Metanephros (tissue), 2 donors: ENCODE measurements around the gene CLDN1.

- RAMPAGE, long total RNA = no peak
Observed at GRCh38 chr3:188235809-188236298, 81.9 kb downstream of the LPP start.

DNA sequence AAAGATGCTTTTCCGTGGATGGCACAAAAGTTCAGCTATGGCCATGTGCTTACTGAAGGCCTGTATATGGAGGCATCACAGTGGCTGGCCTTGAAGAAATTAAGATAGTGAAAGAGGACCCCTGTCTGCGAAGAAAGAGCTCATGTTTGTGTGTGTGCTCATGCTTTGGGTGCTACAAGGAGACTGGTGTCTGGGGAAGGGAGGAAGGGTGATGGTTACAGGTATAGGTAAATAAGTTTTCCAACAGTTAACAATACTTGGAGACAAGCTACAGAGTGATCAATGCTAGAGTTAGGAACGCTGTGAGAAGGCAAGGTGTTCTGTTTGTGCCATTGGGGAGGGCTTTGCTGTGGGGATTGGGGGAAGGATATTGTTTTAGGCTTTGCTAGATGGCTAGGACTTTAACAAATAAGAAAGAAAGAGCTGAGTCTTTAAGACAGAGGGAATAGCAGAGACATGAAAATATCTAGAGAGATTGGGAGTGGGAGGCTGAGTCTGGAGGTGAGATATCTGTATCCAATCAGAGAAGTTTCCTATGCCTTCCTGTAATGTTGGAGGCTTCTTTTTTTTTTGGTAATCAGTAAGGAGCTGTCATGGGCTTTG, 111.4 kb downstream of the LPP start:
- RAMPAGE, long total RNA = no peak

DNA sequence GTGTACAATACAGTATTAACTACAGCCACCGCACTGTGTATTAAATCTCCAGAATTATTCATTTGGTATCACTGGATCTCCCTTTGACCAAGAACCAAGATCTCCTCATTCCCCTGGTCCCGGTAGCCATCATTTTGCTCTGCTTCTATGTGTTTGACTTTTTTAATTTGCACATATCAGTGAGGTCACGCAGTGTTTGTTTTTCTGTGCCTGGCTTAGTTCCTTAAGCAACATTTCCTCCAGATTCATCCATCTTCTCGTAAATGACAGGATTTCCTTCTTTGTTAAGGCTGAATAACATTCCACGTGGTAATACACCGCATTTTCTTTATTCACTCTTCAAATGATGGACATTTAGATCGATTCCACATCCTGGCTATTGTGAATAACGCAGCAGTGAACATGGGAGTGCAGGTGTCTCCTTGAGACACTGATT, 212.0 kb downstream of the LPP start:
- RAMPAGE, long total RNA = no peak

GRCh38 chr3:188432922-188433986, 279.3 kb downstream of the LPP start:
- RAMPAGE, long total RNA = no peak

GRCh38 chr3:188489666-188490098, 335.7 kb downstream of the LPP start:
- RAMPAGE, long total RNA = no peak

GRCh38 chr3:188578614-188579347, 424.8 kb downstream of the LPP start:
- RAMPAGE, long total RNA = no peak

DNA sequence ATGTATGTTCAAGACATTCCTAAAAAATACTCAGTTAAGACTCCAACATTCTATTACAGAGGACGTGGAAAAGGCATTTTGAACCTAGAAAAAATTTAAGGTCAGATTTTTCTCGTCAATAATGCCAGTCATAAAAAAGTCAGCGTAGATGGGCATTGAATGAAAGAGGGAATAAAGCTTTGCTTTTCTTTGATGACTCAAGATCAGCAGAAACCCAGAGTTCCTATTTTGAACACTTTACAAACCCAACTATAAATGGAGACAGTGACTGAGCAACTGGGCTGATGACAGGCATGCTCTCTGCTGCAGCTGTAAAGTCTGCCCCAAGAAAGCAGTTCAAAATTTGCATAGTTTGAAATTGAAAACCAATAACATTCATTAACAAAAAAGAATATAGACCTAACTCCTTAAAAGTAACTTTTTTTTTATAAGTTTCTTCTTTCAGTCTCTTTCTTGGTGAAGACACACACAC, 452.7 kb downstream of the LPP start:
- RAMPAGE, long total RNA = no peak

- RAMPAGE, long total RNA = no peak
Observed at GRCh38 chr3:188728816-188729380, 442.9 kb upstream of the TPRG1 start.

DNA sequence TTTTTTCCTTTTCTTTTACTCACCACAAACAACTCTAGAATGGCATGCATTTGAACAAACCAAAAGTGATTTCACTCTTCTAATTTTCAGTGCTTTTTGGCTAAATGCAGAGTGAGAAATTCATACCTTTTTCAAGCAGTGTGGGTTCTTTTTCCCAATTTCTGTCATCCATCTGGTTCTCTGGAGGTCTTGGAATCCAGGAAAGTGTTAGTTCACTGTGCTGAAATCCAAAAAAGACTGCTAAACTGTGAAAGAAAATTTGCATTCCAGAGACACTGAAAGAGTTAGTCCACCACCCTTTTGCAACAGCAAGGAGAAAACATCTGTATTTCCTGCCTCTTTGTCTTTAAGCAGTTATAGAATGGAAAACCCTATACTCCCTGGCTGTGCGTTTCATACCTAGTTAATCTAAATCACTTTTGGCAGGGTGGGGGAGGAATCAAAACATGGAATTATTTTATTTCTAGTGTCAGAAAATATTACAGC, 317.9 kb upstream of the TPRG1 start:
- RAMPAGE, long total RNA = no peak

DNA sequence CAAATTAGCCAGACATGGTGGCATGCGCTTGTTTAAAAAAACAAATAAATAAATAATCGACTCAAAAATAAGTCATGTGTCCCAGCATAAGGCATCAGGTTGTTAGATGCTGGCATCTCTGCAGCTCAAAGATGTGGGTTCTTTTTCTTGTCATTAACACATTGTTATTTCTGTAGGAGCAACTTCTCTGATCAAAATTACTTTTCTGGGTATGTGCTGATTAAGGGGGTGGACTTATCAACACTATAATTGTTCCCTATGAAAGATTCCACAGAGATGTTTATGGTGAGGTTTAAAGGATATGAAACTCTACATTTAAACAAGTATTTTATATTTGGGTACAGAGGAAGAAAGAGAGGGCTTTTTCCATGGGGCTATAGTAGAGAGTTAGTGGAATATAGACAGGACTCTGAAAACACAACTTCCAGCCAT, 294.0 kb upstream of the TPRG1 start:
- RAMPAGE, long total RNA = no peak

GRCh38 chr3:188901123-188901622, 270.6 kb upstream of the TPRG1 start:
- RAMPAGE, long total RNA = no peak

- RAMPAGE, long total RNA = no peak
Observed at GRCh38 chr3:188975663-188975914, 196.2 kb upstream of the TPRG1 start.

DNA sequence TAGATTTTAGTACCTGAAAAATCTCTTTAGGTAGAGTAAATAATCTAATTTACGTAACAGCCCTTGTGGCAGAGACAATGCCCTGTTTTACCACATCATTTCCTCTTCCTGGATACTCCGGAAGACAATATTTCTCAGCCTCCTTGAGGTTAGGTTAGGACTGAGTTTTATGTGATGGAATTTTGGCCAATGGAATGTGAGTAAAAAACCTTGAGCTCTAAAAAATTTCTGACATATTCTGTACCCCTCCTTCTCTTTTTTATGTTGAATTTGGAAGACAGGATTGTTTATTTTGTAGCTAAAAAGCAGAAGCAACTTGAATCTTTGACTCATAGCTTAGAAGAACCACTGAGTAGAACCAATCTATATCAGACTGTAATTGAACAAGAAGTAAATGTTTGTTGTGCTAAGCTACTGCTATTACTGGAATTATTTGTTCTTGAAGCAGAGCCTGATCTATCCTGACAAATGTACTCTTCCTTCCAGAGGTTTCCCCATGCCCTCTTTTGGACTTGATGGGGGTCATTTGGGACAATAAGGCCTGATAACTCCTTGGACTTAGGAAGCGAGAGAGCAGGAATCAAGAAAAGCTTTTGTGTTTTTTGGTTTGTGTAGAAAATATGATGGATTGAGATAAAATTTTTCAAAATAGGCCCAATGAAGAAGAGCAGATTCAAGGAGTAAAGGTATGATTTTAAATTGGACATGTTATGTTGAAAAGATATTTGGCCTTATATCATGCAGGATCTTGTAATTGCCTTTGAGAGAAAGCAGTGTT, 50.4 kb upstream of the TPRG1 start:
- RAMPAGE, long total RNA = no peak

DNA sequence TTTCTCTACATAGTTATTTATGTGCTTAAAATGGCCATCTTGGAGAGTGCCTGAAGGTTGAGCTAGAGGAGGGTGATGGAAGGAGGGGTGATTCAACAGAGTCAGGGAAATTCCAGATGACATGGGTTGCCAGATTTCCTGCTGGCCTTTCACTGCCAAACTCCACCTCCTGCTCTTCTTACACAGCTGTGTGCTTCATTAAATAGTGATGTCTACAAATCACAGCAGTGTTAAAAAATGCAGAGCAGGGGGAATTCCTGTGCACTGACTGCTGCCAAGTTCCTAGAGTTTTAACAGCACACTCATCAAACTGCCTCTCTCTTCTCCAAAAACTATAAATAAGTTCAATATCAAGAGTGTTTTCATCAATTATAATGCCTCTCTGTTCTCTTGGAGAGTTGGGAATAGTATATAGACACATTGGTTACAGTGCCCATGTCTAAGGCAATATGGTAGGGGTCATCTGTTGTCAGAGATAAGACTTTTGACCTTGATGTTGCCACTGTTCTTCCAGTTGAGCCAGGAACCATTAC, 79.5 kb downstream of the TP63 start:
- RAMPAGE, long total RNA = no peak

- RAMPAGE, long total RNA = no peak
Observed at GRCh38 chr3:189843011-189843713, 212.0 kb downstream of the TP63 start.

GRCh38 chr3:189982217-189982966, 138.3 kb downstream of the P3H2 start:
- RAMPAGE, long total RNA = no peak

DNA sequence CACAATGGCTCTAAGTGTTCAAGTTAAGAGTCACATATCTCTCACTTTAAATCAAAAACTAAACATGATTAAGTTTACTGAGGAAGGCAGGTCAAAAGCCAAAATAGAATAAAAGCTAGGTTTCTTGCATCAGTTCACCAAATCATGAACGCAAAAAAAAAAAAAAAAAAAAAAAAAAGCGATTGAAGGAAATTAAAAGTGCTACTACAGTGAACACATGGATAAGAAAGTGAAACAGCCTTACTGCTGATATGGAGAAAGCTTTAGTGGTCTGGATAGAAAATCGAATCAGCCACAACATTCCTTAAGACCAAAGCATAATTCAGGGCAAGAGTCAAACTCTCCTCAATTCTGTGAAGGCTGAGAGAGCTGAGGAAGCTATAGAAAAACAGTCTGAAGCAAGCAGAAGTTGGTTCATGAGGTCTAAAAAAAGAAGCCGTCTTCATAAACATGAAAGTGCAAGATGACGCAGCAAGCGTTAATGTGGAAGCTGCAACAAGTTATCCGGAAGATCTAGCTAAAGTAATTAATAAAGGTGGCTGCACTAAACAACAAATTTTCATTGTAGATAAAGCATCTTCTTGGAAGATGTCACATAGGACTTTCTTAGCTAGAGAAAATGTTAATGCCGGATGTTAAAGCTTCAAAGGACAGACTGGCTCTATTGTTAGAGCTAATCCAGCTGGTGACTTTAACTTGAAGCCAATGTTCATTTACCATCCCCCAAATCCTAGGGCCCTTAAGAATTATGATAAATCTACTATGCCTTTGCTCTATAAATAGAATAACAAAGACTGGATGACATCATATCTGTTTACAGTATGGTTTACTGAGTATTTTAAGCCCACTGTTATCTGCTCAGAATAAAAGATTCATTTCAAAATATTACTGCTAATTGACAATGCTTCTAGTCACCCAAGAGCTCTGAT, 19.2 kb downstream of the P3H2 start:
- RAMPAGE, long total RNA = no peak

- RAMPAGE, long total RNA = no peak
Observed at GRCh38 chr3:190119373-190120040, 1.2 kb downstream of the P3H2 start.

GRCh38 chr3:190321545-190322835, at the start of gene CLDN1:
Gene CLDN1, minus strand, starts transcription at chr3:190322446.
- RAMPAGE, long total RNA = no peak

DNA sequence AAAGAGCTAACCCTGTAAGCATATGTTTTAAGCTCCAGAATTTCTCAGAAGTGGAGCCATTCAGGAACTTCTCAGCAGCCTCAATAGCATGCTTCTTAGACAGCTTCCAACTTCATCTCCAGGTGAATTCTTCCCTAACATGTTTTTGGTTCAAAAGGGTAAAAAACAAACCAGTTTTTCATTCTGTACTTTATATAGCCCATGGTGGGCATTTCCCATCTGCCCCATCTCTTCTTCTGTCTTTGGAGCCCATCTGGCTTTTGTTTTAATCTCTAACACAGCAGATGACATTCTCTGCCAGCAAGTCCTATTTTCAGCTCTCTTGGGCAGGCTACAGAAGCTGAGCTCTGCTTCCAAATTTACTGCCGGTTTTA, 26.8 kb upstream of the IL1RAP start:
- RAMPAGE, long total RNA = no peak